Tibial artery (tissue), 1 donor: ENCODE measurements around a stretch of chr9.

DNA sequence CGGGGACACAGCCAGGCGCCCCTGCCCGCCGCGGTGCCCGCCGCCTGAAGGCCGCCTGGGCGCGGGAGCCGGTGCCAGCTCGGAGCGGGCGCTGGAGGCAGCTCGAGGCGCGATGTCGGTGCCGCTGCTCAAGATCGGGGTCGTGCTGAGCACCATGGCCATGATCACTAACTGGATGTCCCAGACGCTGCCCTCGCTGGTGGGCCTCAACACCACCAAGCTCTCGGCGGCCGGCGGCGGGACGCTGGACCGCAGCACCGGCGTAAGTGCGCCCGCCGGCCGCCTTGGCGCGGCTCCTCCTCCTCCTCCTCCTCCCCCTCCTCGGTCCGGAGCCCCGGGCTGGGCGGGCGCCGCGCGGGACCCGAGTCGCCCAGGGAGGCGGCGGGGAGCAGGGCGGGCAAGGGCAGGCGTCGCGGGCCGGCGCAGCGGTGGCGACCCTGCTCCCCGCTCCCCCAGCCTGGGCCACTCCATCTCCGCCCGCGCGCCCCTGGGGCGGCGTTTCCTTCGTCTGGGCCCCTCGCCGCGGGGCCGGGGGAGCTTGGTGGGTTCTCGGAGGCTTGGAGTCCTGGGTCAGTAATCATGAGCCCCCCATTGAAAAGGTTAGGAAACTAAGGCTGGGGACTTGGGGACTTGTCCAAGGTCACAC is 533 bp downstream of the OLFM1 start:
- PRO-cap, result no peak

GRCh38 chr9:135130167-135131102 is 43.0 kb downstream of the OLFM1 start:
- PRO-cap, result no peak

- PRO-cap, result no peak
These were observed 38.2 kb upstream of the PPP1R26 start for GRCh38 chr9:135441289-135441906.

DNA sequence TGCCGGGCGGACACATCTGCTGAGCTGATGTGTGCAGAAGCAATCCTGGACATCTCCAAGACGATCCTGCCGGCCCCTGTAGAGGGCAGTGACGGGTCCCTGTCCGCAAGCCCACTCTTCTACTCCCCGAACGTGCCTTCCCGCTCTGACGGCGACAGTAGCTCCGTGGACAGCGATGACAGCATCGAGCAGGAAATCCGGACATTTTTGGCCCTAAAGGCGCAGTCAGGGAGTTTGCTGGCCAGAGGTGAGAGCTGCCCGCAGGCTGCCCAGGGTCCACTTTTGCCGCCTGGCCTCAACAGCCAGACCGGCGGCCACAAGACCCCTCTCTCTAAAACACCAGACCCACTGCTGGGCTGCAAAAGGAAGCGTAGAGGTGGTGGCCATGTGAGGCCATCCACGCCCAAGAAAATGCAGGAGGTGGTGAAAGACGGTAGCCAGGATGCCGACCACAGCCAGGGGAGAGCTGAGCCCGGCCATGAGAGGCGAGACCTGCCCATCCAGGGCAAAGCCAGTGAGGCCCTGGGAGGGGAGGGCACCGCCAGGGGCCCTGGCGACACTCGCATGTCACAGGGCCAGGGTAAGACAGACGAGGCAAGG is 6.4 kb downstream of the PPP1R26 start:
- PRO-cap, result no peak

GRCh38 chr9:135820894-135821226 is 86.5 kb downstream of the CAMSAP1 start:
- PRO-cap, result no peak

GRCh38 chr9:135882527-135883130 is 24.7 kb downstream of the CAMSAP1 start:
- PRO-cap, result no peak

DNA sequence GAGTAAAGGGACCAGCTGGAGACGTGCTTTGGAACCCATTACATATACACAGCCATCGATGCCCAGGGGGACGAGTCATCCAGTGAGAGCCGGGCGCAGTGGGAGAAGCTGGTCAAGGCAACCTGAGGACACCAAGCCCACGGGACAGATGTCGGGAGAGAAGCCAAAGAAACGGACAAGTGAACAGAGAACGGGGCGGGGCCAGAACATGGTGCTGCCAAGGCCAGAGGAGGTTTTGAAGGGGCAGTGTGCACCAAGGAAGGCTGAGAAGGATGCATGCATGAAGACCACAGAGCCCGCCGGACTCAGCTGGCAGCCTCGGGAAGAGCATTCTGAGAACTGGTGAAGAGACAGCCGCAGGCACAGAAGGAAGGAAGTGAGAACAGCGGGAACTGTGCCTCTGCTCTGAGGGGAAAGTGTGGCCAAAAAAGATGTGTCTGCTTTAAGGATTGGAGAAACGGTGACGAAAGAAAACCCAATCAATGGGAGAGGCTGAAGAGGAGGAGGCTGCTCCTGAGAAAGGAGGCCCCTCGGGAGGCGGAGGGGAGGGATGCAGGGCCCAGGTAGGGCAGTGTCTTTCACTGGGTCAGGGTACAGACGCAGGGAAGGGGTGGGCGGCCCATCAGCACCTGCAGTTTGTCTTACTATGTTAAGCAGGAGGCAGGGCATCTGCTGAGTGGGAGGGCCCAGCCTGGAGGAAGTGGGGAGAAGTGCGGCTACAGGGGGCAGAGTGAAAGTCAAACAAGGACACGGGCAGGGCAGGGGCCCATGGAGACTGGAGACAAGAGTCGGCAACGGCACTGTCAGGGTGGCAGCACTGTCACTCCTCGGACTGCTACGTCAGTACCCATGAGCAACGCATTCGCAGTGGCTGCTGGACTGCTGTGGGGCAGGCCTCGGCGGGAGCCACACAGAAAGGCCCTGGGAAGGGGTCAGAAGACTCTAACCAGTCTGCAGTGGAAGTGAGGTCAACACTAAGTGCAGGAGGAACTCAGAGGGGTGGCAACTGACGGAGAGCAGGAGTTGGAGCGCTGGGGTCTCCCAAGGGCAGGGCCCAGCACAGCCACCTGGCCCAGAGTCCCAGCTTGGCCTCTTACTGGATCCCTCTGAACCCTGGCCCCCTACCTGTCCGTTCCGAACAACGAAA is 19.9 kb downstream of the CAMSAP1 start:
- PRO-cap, result no peak

DNA sequence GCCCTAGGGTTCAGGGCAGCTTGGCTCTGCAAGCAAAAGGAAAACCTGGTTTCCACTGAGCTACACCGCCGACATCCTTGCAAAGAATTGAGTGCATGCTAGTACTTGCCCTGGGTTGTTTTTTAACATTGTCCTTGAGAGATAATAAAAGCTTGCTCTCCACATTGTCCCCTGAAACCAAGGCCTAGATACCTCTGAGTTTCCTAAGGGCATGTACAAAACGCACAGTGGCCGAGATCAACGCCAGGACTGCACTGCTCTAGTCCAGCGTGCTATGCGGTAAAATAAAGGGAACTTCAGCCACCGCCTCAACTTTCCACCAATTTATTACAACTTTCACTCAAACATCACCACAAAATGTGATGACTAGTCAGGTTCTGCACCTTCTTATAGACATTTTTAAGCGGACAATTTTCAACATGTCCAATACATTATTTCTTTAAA is 4.4 kb downstream of the CAMSAP1 start:
- PRO-cap, result no peak

GRCh38 chr9:135939416-135940139 is 21.6 kb downstream of the UBAC1 start:
- PRO-cap, result no peak

GRCh38 chr9:135969097-135970129 is 8.2 kb upstream of the UBAC1 start:
- PRO-cap, result no peak

- PRO-cap, result no peak
These were observed 63.6 kb upstream of the UBAC1 start for GRCh38 chr9:136024572-136025290.

DNA sequence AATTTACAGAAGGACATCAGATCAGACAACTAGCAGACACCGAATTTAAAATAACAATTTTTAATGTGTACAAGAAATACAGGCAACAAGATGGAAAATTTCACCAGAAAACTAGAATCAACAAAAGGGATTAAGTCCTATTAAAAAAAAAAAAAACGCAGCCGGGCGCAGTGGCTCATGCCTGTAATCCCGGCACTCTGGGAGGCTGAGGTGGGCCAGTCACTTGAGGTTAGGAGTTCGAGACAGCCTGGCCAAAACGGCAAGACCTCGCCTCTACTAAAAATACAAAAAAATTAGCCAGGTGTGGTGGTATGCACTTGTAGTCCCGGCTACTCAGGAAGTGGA is 64.3 kb upstream of the UBAC1 start:
- PRO-cap, result no peak

DNA sequence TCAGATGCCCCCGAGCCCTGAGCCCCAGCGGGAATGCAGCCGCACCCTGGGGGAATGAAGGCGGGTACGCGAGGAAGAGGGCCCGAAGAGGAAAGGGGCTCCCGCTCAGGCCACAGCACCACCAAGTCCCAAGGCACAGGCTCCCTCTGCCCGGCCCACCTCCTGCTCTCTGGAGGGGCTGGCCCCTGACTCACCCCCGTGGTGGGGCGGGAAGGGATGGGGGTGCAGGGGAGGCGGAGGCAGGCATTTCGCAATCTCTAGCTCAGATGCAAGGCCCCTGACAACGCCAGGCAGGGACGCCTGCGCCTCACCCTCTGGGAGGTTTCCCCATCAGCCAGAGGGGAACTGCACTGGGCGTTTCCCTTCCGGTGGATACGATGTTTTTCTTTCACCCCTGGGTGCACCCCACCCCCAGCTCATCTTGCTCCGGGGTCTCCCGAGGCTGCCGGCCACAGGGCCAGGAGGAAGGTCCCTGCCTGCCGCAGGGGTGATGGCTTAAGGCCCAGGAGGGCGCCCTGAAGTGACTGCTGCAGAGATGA is 49.0 kb downstream of the NACC2 start:
- PRO-cap, result no peak

GRCh38 chr9:136088872-136089204 is 6.3 kb downstream of the NACC2 start:
- PRO-cap, result bidirectional peak, plus-strand start at chr9:136089141, minus-strand start at chr9:136089006

DNA sequence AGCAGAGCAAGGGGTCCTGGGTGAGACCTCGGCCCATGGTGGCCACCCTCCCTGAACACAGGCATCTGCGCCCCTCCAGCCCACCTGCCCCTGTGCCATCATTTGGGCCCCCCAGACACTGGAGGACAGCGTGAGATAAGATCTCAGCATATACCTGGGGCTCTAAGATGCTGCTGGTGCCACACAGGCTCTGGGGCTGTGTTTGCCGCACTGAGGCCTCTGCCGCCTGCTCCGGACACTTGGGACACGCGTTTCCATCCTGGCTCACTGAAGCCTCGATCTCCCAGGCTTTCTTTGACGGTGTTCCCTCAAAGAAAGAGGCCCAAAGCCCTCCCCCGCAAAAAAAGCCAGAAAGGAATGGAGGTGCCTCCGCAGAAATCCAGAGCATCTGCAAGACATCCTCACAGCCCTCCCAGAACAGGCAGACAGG is 3.4 kb downstream of the TMEM250 start:
- PRO-cap, result no peak

DNA sequence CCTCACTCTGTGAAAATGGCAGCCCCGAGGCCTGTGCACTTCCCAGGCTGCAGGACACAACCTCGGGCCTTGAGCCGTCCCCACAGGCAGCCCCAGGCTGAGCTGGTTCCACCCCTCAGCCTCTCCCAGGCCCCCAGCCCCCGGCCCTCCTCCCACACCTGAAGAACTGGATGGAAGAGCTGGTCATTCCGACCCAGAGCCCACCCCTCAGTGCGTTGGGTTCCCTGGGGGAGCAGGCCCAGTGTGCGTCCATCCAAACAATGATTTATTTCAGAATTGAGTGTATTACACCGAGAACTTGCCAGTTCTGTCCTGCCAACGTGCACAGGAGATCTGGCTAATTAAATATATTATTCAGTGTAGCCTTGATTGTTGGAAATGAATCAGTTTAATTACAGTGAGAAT is 30.5 kb upstream of the TMEM250 start:
- PRO-cap, result no peak

- PRO-cap, result no peak
These were observed 20.3 kb upstream of the LHX3 start for GRCh38 chr9:136225110-136225766.

DNA sequence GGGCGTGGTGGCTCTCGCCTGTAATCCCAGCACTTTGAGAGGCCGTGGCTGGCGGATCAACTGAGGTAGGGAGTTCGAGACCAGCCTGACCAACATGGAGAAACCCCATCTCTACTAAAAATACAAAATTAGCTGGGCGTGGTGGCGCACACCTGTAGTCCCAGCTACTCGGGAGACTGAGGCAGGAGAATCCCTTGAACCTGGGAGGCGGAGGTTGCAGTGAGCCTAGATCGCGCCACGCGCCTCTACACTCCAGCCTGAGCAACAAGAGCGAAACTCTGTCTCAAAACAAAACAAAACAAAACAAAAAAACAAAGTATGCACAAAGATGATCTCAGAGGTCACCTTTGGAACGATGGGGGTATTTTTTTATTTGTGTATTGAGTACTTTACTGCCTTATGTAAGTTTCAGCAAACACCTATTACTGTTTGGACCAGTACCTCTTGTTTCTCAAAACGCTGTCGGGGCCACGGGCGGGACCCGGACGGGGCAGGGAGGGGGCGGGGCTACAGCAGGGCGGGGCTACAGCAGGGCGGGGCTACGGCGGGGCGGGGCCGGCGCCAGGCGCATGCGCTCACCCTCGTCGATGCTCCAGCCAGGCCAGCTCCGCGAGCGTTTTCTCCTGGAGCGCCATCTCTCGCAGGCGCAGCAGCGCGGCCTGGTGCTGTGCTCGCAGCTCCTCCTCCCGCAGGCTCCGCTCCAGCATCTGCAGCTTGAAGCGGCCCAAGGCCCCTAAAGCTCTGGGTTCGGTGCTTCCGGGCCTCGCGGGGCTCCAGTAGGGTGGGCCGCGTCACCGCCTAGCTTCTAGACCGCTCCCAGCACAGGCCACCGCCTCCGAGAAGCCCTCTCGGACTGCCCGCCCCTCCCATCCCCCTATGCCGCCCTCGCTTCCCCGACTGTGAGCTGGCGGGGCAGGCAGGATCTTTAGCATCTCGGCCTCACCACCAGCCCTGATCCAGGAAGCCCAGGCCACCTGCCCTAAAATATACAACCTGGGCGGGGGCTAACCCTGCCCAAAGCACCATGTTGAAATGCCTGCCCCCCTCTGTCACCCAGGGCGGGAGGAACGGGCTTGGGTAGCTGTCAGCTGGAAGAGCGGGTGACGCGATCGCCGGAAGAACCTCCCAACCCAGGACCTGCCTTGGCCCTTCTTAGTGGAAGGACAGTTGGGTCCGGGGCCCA is 21.6 kb upstream of the QSOX2 start:
- PRO-cap, result unidirectional peak, plus-strand start at position 578 of the sequence; unidirectional peak, plus-strand start at position 634 of the sequence

- PRO-cap, result no peak
These were observed 4.5 kb upstream of the CARD9 start for GRCh38 chr9:136377771-136378555.

DNA sequence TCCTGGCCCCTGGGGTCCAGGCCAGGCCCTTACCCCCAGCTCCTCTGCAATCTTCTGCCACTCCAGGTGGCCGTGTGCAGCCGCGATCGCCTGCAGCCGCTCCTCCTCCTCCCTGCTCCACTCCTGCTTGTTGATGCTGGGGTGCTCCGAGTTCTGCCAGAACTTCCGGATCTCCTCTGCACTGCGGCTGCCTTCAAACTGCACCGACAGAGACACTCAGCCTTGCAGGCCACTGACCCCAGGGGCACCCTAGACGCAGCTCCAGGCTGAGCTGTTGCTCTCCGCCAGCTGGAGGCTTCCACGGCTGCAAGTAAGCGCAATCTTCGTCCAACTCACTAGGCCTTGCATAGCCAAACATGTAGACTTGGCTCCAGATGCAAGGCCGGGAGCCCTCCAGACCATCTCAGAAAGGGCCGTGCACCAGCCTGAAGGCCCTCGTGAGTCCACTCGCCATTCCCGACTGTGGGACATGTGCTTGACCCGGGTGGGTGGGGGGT is 8.0 kb downstream of the SNAPC4 start:
- PRO-cap, result no peak